Tongue (tissue), 2 donors: ENCODE measurements around a stretch of chr2.

DNA sequence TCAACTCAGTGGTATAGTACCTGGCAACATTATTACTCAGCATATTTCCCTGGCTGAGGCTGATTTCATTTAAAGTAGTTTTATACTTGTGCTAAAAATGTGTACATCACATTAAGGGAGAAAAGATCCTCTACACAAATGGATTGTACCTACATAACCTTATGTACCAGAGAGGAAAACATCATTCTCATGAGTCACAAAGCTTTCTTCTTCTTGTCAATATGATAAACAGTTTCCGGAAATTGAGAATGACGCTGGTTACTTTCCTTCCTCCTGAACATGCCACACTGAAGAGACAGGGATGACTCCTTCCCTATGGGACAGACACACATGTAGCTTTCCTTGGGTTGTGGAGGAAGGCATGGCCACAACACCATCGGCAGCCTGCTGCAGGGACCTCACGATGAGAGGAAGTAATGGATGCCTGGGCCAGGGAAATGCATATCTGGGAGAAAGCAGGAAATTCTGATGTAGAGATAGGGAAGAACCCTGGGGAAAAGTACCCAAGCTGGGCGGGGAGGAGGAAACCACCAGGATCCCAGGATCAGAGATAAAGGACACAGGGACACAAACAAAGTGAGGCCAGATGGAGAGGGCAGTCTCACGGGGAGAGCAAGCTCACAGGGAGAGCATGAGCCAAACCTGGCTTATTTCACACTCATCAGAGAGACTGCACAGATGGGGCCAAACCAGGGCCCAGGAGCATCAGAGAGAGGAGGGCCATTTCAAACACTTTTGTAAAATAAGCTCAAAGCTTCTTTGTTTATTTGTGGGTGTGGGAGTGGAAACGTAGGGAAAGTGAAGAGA, 10.7 kb upstream of the AQP7B start:
- RAMPAGE, long total RNA, result no peak

- RAMPAGE, long total RNA, result no peak
Observed at GRCh38 chr2:95390470-95390875, 12.0 kb upstream of the FAHD2A start.

DNA sequence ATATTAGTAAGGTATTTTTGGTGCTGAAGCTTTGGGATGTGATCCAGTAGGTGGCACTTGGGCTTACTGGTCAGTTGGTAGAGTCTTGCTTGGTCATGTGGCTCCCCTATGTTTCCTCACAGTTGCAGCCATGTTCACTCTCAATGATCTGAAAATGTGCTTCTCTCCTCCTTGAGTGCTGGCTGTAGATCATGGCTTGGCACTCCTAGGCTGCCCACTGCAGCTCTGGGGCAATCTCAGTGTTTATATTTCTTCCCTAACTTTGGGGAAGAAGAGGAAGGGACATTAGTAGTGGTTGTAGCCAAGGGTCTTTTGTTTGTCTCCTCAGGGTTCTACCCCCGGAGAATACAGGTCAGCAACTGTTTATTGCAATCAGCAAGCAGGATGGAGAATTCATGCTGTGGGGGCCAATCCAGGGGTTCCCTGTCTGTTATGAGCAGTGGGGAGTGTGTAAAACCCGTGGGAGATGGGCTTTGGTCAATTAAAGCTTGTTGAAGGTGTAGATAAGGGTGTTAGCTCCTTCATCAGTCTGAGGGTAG, 163.1 kb downstream of the ANKRD36C start:
- RAMPAGE, long total RNA, result no peak

- RAMPAGE, long total RNA, result no peak
Observed at GRCh38 chr2:96010141-96010757, 18.6 kb upstream of the ANKRD36C start.

- RAMPAGE, long total RNA, result no peak
Observed at GRCh38 chr2:96085104-96085413, 31.3 kb downstream of the ADRA2B start.

DNA sequence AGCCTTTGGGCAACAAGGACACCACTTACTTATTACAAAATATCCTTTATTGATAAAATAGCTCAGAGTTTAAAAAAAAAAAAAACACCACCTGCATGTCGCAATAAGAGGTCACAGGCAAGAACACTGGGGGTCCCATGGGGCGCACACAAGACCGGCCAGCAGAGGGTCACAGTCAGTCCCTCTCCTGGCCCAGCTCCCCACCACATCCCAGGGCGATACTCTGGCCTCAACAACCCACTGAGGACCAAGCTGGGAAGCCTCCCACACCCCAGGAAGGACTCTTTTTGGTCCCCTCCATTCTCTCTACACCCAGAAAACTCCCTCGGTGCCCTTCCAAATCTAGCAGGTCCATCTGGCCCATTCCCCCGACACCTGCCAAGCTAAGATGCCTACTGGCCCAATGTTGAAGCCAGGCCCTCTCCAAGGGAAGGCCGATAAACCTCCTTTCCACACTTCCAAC, 3.5 kb downstream of the ADRA2B start:
- RAMPAGE, long total RNA, result no peak

DNA sequence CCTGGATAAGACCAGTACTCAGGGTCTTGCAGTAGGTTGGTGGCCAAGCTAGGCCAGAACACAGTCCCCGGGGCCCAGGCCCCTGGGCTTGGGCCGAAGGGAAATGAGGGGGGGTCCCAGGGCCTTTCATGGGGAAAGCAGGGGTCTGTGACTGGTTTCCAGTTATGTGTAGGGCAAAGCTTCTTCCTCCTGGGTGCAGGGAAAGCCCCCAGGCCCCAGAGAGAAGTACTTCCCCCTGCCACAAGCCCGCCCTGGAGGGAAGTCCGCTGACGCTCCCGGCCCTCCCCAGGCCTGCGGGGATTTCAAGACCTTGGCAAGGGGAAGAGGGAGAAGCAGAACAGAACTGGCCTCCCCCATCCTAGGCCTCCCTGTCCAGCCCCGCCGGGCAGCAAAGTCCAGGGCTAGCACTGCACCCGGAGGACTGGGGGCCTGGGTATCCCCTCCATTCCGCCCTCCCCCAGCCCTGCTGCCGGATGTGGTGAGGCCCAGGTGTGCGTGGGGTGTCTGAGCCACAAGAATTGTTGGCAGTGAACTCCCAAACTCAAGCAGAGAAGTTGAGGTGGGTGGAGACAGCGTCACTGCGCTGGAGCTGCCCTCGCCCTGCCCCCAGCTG, 900 bp upstream of the DUSP2 start:
- RAMPAGE, long total RNA, result no peak

GRCh38 chr2:96146647-96147471, 1.6 kb upstream of the DUSP2 start:
- RAMPAGE, long total RNA, result no peak

GRCh38 chr2:96148300-96149324, 3.4 kb upstream of the DUSP2 start:
- RAMPAGE, long total RNA, result no peak

DNA sequence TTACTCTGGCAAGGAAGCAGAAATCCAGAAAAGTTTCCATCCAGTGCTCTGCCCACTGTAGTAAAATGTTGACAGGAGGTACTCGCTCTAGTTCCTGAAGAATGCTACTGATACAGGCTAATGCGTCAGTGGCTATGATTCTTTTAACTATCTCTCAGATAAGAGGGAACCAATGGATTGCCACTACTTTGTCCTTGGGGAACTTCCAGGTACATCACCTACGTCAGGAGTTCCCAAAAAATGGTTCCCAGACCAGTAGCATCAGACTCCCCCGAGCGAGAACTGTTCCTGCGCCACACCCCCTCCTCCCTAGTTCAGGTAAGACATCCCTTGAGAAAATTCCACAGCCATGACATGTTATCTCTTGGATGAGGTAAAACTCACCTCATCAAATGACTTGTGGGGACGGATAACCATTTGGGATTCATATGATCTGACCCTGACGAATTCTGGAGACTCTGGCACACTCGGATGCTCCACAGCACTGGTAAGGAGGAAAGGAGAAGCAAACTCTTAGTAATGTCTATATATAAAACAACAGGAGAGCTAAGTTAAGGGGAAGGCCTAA, 16.6 kb downstream of the STARD7 start:
- RAMPAGE, long total RNA, result no peak

DNA sequence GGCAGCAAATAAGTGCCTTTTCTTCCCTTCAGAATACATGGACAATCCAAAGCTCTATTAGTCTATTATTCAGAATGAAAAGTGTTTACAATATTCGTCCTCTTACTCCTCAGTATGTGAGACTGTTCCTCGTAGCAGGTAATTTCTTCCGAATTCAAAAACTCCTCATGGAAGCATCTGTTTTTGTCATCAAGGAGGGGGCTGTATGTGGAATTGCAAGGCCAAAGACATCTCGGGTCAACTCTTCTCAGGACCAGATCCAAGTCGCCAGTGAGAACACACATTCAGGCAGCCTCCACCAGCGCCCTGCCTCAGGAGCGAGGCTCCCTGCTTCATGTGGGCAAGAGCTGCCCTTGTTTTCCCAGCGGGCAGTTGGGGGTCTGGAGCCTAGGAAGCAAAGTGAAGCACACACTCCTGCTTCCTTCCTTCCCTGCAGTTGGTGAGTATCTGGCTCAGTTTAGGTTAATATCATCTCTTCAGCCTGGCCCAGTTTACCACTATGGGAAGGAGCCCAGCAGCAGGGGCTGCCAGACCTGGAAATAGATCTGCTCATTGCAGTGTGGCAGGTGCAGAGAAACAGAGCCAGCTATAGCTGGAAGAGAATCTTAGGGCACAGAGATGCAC, 25.4 kb downstream of the TMEM127 start:
- RAMPAGE, long total RNA, result no peak

DNA sequence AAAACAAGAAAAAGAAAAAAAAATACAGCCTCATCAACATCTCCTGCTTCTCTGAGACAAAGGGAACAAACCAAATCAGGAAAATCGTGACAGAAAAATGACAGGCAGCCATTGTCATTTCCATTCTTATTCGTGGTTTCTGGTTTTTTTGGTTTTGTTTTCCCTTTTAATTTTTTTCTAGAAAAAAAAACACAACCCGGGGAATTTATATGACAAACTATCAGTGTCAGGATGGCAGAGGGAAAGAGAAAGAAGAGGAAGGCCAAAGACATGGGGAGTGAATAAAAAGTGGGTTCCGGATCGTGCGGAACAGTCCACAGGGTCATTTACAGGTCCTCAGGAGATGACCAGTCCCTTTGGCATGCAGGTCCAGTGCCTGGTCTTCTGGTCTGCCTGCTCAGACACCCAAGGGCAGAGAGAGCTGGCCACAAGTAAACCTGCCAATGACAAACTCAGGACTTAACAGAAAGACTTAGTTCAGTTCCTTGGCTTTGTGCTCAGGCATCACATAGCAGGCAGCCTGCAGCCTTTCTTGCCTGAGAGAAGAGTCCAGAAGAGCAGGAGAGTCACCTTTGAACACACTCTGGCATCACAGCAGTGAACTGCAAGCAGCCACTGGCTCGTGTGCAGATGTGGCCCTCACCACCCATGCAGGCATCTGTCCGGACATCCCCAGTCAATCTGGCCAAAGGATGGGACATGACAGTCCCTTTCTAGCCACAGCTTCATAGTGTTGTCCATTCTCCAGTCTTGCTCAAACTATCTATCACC, 14.1 kb downstream of the TMEM127 start:
- RAMPAGE, long total RNA, result no peak

DNA sequence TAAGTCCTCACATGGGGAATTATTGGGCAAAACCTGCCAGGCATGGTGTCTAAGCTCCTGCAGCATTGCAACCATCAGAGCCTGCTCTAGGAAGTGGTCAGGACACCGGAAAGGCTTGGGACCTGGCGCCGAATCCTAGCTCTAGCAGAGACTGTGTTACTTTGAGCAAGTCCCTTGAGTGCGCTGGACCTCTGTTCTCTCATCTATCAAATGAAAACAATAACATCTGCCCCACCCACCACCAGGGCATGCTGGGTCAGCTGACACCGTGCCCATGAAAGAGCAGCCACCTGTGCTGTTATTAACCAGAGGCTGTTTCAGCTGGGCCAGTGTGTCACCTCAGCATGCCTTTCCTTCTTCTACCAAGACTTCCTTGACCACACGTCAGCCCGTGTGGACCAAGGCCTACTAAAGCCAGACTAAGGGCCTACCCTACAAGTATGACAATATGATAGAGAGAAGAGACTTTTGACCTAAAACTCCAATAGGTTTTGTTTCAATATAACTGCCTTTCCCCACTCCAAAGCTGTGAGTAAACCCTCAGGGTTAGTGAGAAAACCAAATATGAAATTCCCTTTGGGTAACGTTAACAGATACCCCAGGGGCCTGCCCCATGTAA, 6.1 kb downstream of the TMEM127 start:
- RAMPAGE, long total RNA, result no peak

DNA sequence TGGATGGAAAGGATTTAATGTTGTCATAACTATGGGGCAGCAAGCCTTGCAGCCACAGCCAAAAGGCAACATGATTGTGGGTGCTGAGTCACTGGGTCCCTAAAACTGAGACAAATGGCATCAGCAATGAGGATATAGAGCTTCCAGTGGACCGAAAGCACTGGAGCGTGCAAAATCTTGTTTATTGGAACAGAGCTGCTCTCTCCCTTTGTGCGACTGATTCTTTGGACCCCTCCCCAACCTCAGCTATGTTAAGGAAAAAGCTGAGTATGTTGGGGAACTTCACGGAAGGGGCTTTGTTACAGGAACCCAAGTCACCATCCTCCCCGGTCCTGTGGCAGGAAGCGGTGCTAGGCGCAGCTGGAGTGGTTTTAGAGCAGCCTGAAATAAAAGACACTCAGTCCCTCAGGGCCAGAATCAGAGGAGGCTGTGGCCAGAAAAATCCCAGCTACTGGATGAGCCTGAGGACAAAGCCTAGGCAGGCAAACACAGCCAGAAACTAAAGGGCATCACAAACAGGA, 9.5 kb upstream of the ITPRIPL1 start:
- RAMPAGE, long total RNA, result no peak

DNA sequence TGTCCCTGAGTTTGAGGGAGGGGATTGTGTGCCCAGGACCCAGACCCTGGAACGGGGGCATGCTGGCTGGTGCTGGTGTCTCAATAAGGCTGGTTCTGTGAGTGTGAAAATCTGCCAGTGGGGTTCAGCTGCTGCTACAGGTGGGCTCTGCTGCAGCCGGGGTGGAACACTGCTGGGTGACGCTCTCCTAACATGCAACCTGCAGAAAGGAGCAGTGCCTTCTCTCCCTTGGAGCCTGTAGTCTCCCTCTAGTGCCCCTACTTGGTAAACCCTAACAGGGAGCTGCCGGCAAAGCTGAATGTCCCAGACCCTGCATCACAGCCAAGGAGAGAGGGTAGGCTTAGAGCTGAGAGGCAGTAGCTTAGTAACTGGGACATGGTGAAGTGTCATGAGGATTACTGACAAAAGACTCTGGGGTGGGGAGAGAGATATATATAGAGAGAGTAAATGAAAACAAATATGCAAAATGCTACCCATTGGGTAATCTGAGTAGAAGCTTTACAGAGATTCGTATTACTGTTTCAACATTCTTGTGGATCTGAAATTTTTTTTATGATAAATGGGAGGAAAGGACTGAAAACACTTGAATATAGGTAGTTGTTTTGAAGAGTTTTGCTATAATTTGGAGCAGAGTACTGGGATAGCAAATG, 9.9 kb downstream of the NCAPH start:
- RAMPAGE, long total RNA, result no peak

GRCh38 chr2:96352897-96353441, 17.4 kb downstream of the NCAPH start:
- RAMPAGE, long total RNA, result no peak

DNA sequence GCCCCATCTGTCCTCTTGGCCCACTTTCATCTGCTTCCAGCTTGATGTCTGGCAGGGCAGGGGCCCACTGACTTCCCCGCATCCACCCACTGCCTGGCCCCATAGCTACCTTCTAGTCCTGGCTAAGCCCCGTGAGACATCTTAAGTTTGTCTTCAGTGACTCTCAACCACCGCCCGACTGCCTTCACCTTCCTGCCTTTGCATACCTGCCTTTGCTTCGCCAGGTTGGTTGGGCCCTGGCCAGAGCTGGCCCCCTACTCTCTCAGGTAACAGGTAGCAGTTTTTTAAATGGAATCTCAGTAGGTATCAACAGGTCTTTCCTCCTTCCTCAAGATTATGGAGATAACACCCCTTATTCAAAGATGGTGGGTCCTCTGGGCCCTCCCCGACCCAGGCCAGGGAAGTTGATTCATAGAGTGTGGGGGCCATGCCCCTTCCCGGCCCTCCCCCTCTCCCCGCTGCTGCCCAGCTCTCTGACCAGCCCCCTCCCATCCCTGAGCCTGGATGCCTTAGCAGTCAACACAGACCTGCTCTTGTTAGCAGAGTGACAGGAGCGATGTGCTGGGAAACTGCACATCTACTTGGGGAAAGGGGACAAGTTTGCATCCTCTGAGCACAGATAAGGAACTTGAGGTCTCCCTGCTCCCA, 2.9 kb downstream of the ARID5A start:
- RAMPAGE, long total RNA, result no peak

GRCh38 chr2:96806368-96807453, 9.4 kb upstream of the CNNM3 start:
- RAMPAGE, long total RNA, result no peak

GRCh38 chr2:96824815-96825256, 8.8 kb downstream of the CNNM3 start:
- RAMPAGE, long total RNA, result no peak

DNA sequence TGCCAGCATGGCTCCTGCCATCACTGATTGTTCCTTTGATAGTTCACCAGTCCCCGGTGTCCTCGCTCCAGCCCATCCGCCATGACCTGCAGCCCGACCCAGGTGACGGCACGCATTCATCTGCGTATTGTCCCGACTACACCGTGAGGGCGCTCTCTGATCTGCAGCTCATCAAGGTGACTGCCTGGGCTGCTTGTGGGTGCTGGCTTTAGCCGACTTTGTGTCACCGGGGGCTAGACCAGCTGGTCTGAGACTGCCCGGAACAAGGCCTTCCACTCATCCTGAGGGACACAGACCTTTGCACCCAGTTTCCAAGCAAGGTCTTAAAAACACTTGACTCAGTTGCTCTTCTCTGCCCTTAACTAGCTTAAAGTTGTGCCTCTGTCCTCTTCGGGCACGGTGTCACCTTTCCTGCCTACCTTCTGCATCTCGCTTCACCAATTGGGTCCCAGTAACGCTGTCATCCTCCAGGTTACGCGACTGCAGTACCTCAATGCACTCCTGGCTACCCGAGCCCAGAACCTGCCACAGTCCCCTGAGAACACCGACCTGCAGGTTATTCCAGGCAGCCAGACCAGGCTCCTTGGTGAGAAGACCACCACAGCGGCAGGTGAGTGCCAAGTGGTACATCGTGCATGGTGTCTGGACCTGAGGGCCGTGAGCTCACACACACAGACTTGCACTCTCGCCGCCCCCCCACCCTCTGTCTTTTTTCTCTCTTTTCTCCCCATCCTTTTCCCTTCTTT, 12.6 kb downstream of the CNNM3 start:
- RAMPAGE, long total RNA, result no peak